Breast (tissue), 4 donors: ENCODE measurements around the genes MPHOSPH6, MBTPS1 and MEAK7.

GRCh38 chr16:81817287-81817802 lies 38.3 kb downstream of the PLCG2 start:
- PRO-cap, 3 experiments, result no peak in any of the 3 experiments
- RRBS, result no CpG with 5 or more reads among the region's 10 CpGs

- PRO-cap, 3 experiments, result no peak in any of the 3 experiments
- RRBS, result no CpG with 5 or more reads among the region's 4 CpGs
Measured at GRCh38 chr16:82083723-82084232, 48.7 kb downstream of the HSD17B2 start.

DNA sequence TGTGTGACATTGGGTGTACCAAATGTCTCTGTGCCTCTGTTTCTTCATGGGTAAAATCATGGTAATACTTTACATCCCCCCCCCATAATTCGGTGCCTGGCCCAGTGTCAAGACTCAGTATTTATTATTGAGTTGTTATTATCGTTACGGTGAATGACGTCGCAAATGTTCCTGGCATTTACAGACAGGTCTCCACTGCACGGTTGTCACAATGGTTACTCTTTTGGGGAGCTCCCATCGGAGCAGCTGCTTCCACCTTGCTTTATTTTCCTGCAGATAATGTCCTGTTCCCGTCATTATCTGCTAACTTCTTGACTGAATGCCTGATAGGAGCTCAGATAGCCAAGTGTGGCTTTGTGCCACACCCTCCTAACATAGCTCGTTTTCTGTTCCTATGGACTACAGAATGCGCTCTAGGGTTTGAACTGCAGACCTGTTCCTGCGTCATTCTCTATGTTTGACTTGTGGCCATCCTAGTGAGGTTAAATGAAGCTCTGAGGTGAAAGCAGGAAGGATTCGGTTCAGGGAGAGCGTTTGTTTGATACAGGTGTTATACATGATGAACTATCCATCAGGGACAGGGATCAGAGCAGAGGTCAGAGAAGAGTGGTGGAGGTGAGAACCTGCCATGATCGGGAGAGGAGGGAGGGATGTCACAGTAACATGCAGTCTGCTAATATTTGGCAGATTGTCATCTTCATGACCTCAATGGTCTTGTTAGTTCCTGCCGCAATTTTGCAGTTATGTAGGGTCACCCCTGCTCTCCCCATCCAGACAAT lies 33.1 kb downstream of the MPHOSPH6 start:
- PRO-cap, 3 experiments, result no peak in any of the 3 experiments
- RRBS, result no CpG with 5 or more reads among the region's 15 CpGs

- PRO-cap, 3 experiments, result no peak in any of the 3 experiments
- RRBS, result no CpG with 5 or more reads among the region's 37 CpGs
Measured at GRCh38 chr16:82139084-82139941, 30.7 kb downstream of the MPHOSPH6 start.

DNA sequence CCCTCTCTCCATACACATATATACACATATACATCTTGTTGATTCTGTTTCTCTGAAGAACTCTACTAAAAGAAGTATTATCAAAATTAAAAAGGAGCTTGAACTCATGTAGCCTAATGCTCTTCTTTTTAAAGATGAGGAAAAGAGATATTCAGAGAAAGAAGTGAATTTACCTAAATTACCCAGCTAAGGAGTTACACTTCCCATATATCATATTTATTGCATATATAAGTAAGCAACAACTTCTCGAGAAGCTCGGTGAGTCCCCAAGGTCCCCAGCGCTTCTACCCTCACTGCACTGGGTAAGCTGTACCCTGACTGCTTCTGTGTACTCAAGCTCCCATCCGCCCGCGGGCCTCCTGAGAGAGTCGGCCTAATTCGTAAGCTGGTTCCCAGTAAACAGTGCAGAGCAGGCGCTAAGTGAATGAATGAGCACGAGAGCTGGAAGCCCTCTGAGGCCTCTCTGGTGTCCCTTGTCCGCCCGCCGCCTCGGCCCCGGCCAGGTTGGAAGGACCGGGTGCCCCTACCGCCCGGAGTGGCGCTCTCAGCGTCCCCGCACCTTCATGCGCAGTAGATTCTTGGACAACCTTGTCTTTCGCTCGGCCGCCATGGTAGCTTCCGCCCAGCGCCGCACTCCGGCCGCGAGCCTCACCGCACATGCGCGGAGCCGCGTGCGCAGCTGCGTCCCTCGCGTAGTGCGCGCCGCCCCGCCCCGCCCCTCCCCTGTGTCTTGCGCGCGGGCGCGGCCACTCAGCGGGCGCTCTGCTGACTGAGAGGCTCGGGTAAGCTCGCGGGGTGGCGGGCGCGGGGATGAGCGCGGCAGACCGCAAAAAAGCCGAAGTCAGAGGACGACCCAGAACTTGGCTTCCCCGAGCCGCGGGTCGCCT lies at the start of gene MPHOSPH6:
MPHOSPH6 (minus strand) TSS at position 659 of the 887 bp plus-strand sequence.
- PRO-cap, 3 experiments, result peak in 3 of 3 experiments; most common plus-strand start position 785 of the sequence (in 2); most common minus-strand start position 659 of the sequence (in 3)
- RRBS, result under 1% methylated on average over 9 of the region's 67 CpGs

DNA sequence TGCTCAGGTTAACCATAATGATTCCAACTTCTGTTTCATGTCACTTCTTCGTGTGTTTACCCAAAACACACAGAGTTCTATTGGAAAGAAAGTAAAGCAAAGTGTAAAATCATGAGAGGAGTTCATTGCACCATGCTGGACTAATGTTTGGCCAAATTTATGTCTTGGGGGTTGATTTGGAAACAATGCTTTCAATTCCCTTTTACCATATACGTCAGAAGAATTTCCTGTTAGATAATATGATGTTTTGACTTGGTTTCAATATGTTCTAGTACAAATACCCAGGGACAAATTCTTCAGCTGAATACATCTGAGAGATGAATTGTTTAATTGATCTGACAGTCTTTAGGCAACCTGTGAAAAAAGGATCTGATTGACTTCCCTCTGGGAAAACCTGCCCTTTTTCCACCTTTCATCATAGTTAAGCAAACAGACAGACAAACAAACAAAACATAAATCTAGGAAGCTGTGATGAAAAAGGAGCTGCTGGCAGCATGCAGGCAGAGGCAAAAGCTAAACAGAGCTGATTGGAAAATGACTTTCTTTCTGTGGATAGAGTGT lies 26.0 kb upstream of the MPHOSPH6 start:
- PRO-cap, 3 experiments, result no peak in any of the 3 experiments
- RRBS, result no CpG with 5 or more reads among the region's 2 CpGs

DNA sequence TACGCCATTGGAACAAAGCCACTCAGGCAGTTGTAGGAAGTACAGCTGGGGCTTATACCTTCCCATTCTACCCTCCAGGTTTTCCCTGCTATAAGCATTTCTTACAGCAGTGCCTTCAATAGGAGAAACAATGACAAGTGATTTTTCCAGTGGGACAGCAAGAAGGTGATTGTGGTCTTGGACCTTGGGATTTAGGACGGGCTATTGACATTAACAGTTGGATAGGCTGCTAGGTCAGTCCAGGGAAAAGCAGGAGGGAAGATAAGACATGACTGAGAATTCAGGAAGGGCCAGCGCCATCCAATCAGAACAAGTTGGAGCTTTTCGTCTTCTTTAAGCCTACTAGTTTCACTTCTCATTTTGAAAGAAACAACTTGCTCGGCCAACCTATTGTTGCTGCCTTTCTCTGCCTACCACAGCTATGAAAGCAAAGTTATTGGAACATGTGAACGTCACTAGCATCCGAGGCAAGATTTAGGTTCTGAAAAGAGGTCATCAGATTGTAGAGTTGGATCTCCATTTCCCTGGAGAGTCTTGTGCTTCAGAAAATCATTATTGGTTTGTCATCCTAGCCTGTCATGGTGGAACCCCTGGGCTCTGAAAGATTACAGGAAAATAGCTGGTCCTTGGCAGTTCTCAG lies 25.0 kb downstream of the CDH13 start:
- PRO-cap, 3 experiments, result no peak in any of the 3 experiments
- RRBS, result no CpG with 5 or more reads among the region's 7 CpGs

- PRO-cap, 3 experiments, result peak in 3 of 3 experiments; most common plus-strand start chr16:83802484 (in 3); most common minus-strand start chr16:83802216 (in 1)
- RRBS, result no CpG with 5 or more reads among the region's 10 CpGs
Measured at GRCh38 chr16:83802106-83802782, 5.5 kb upstream of the HSBP1 start.

GRCh38 chr16:83803582-83804245 lies 4.1 kb upstream of the HSBP1 start:
- PRO-cap, 3 experiments, result peak in 2 of 3 experiments; most common plus-strand start chr16:83804127 (in 2); most common minus-strand start chr16:83804019 (in 1)
- RRBS, result no CpG with 5 or more reads among the region's 7 CpGs

- PRO-cap, 3 experiments, result no peak in any of the 3 experiments
- RRBS, result no CpG with 5 or more reads among the region's 15 CpGs
Measured at GRCh38 chr16:83947688-83948334, 5.2 kb upstream of the OSGIN1 start.

GRCh38 chr16:83954111-83954512 lies 1.1 kb downstream of the OSGIN1 start:
- PRO-cap, 3 experiments, result no peak in any of the 3 experiments
- RRBS, result no CpG with 5 or more reads among the region's 6 CpGs

DNA sequence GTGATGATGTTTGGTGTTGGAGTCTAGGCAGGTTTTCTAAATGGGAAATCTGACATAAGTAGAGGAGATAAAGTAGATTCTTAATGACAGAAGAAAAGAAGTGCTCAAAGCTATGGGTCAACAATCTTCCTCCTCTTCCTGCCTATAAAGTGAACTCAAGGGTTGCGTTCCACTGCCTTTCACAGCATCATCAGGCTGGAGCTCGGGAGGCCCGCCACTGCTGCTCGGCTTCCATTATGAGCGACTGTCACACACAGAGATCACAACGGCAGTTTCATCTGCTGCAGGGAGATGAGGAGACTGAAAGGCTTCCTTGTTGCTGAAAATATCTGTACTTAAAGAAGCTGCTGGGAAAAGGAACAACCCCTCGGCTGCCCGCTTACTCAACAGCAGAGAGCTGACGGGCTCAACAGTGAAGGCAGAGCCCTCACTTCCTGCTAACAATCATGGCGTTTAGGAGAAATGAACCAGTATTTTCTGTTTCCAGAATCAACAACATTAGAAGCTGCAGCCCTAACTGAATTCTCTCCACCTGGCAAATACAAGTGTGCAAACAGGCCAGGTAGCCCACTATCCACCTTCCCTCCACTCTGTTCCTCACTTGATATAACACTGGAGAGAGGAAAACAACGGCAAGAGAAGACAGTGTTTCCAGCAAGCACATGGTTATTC lies 33.9 kb downstream of the MBTPS1 start:
- PRO-cap, 3 experiments, result no peak in any of the 3 experiments
- RRBS, result no CpG with 5 or more reads among the region's 11 CpGs

- PRO-cap, 3 experiments, result no peak in any of the 3 experiments
- RRBS, result no CpG with 5 or more reads among the region's 16 CpGs
Measured at GRCh38 chr16:84086283-84086989, 30.3 kb downstream of the MBTPS1 start.

GRCh38 chr16:84088458-84089207 lies 28.1 kb downstream of the MBTPS1 start:
- PRO-cap, 3 experiments, result no peak in any of the 3 experiments
- RRBS, result no CpG with 5 or more reads among the region's 13 CpGs

DNA sequence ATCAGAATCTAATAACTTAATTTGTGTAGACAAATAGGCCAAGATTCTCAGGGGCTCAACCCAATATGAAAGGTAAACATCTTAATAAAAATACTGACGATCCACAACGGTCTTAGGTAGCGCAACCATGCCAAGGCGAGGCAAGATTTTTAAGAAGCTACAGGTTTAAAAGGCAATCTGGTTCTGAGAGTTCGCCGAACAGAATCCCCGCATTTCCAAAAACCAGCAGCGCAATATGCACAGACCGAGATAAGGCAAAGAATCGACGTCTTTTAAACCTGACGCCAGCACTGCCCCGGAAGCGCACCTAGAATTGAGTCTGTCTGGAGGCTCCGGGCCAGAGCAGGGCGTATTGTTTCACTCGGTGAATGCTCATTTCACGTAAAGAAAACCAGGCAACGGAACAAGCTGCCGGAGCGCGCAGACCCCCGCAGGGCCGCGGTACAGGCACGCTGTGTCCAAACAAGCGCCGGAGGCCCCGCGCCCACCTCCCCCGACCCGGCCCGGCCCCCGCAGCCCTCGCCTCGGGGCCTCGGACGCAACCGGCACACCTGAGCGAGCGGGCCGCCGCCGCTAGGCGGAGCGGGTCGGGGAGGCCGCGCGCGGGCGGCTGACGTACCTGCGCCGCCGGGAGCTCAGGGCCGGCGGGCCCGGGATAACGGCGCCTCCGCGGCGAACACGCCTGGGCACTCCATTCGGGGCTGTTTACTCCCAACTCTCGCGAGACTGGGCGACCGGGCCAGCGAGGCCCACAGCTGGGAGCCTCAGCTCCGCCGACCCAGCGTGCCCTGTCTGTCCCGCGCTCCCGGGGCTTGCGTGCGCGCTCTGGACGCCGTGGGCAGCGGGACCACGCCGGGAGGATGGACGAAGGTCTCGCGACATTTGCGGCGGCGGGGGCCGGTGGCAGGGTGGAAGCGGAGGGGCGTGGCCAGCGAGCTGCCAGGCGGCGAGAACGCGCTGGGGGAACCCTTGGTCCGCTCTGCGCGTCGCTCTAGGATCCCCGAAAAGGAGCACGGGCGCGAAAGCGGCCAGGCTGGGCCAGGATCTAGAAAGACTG lies at the start of gene MBTPS1:
MBTPS1 (minus strand) TSS at position 827 of the 1,057 bp plus-strand sequence.
- PRO-cap, 3 experiments, result peak in 3 of 3 experiments; most common plus-strand start position 576 of the sequence (in 1); most common minus-strand start position 549 of the sequence (in 1)
- RRBS, result 2% methylated on average over 69 of the region's 108 CpGs

- PRO-cap, 3 experiments, result no peak in any of the 3 experiments
- RRBS, result no CpG with 5 or more reads among the region's 16 CpGs
Measured at GRCh38 chr16:84138631-84139789, 6.0 kb downstream of the HSDL1 start.

DNA sequence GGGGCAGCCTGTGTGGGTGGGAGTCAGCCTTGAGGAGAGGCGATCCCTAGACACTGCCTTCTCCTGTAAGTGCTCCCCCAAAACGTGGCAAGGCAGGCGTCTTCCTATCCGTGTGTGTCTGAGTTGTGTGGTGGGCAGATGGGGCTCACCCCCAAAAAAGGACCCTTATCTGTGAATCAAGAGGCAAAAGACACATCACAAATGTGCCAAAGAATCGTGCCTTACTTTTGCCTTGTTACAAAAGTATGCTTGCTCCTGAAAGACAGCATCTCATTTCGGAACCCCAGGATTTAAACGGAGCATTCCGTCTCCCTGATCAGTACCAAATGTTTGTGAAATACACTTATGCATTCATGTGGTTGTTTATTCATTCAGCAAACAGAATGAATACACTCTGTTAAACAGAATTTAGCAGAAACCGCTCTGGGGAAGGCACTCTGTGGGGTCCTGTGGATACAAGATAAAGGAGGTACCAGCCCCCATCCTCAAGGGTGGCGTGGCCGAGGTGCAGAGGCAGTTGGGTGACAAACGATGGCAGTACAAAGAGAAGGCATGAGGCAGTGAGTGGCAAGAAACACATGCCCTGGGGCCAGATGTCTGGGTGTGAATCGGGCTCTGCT lies 572 bp downstream of the WFDC1 start:
- PRO-cap, 3 experiments, result no peak in any of the 3 experiments
- RRBS, result no CpG with 5 or more reads among the region's 13 CpGs

DNA sequence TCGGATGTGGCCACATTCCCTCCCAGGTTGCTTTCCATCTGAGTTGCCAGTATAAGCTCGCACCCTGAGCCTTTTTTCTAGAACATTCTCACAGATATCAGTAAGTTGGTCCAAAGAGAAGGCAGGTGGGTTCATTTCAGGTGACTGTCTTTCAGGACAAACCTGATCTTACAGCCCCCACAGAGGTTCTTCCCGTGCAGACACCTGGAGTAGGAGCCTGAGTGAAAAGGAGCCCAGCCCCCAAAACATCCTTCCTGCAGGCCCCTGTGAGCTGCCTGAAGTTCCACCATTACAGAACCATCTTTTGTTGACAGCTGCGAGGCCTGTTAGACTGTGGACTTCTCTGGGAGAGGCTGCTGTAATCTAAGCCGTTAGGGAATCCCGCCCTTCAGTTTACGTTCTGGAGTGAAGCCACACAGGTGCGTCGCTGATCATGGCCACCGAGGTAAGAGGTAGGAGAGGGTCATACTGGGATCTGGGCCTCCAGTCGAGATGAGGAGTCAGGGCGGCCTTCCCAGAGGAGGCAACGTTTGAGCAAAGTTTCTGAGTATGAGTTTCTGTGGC lies 26.9 kb upstream of the ATP2C2 start:
- PRO-cap, 3 experiments, result no peak in any of the 3 experiments
- RRBS, result no CpG with 5 or more reads among the region's 13 CpGs

DNA sequence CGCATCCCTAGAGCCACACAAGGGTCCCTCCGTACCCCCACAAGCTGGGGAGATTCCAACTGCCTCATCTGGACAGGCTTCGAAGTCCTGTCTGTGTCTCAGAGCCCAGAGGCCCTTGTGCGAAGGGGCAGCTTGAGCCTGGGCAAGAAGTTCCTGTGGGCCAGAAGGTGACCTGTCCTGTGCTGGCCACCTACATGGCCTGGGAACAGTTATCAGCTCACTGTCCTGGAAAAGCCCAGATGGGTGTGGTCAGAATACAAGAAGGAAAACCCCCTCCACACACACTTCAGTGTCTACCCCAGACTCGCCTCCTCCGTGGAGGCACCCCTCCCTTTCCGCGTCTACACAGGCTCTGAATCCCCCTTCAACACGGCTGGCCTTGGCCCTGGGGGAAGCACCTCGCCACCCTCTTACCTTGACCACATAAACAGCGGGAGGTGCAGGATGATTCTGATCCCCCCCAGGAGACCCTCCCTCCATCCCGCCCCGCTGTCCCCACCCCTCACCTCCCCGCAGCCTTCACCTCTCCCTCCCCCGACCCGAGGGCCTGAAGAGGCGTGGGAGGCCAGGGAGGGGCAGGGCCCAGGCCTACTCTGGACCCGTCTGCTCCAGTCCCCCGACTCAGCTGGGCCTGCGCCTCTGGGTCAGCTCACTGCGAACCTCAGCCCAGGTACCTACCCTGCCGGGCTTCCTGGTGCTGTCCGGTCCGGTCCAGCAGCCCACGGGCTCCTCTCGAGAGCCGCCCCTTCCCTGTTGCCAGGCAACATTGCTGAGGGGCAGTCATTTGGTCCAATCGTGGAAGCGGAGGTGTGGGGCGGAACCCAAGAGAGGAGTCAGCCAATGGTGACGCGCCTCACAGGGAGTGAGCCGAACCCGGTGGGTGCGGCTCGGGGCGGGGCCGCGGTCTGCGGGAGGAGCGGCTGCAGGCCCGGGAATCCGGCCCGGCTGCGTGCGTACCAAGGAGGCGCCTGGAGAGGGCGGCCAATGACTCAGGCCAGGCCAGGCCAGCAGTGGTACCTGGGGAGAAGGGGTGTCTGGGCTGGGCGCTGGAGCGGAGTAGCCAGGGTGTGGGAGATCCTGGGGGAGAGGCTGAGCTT lies at the start of gene MEAK7:
MEAK7 (minus strand) TSS at position 737 of the 1,097 bp plus-strand sequence.
- PRO-cap, 3 experiments, result peak in 3 of 3 experiments; most common plus-strand start position 901 of the sequence (in 1); most common minus-strand start position 734 of the sequence (in 3)
- RRBS, result 4% methylated on average over 9 of the region's 50 CpGs

DNA sequence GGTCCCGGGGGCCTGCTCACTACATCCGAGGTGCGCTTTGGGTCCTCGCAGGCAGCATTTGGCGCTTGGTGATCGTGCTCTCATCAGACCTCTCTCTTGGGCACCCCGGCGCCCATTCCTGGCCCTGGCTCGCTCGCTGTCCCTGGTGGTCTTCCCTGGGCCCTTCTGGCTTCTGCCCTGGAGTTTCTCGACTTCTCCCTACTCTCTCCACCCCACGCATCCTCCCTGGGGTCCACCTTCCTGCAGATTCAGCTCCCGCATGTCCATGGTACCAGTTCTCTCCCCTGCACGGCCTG lies 863 bp upstream of the MEAK7 start:
- PRO-cap, 3 experiments, result no peak in any of the 3 experiments
- RRBS, result 43% methylated on average over 5 of the region's 14 CpGs